Testis (tissue), 5 donors: ENCODE results near the gene OR1A2.

GRCh38 chr17:2709020-2709757 is 2.4 kb downstream of the CLUH start:
- PRO-cap, 3 experiments: peak in 2 of 3 experiments; most common plus-strand start chr17:2709306 (in 2); most common minus-strand start chr17:2709188 (in 1)
- RAMPAGE, long total RNA, 2 experiments: no peak in any of the 2 experiments
- RRBS: no CpG with 5 or more reads among the region's 16 CpGs

- PRO-cap, 3 experiments: no peak in any of the 3 experiments
- RAMPAGE, long total RNA, 2 experiments: no peak in any of the 2 experiments
- RRBS: no CpG with 5 or more reads among the region's 6 CpGs
These were observed 3.4 kb downstream of the RAP1GAP2 start for GRCh38 chr17:2799658-2800053.

GRCh38 chr17:2800233-2800834 is 4.1 kb downstream of the RAP1GAP2 start:
- PRO-cap, 3 experiments: peak in 2 of 3 experiments; most common plus-strand start chr17:2800668 (in 2); most common minus-strand start chr17:2800485 (in 1)
- RAMPAGE, long total RNA, 2 experiments: no peak in any of the 2 experiments
- RRBS: 57% methylated on average over 6 of the region's 13 CpGs

- PRO-cap, 3 experiments: no peak in any of the 3 experiments
- RAMPAGE, long total RNA, 2 experiments: start-site peak on the plus strand in 2 of 2 experiments, at chr17:2853063-2853271 at its widest, 12 to 18 reads per replicate
- RRBS: 5% methylated on average over 22 of the region's 55 CpGs
These were observed 56.5 kb downstream of the RAP1GAP2 start for GRCh38 chr17:2852671-2853270.

GRCh38 chr17:2854327-2854743 is 58.1 kb downstream of the RAP1GAP2 start:
- PRO-cap, 3 experiments: no peak in any of the 3 experiments
- RAMPAGE, long total RNA, 2 experiments: no peak in any of the 2 experiments
- RRBS: 1% methylated on average over 6 of the region's 26 CpGs

DNA sequence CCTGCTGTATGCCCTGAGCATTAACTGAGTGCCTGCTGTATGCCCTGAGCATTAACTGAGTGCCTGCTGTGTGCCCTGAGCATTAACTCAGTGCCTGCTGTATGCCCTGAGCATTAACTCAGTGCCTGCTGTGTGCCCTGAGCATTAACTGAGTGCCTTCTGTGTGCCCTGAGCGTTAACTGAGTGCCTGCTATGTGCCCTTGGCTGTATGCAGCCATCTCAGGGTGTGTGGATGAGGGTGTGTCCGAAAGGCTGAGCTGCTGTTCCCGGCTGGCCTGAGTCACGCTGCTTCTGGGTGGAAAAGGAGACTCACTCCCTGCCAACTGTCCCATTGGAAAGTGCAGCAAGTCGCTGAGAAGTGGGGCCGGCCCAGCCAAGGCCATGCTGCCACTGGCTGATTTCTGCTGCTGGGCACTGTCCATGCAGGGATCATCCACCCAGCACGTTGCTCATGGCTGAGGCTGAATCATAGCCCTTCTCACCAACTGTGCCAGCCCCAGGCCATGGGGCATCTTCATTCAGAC is 113.8 kb downstream of the OR1D5 start:
- PRO-cap, 3 experiments: no peak in any of the 3 experiments
- RAMPAGE, long total RNA, 2 experiments: no peak in any of the 2 experiments
- RRBS: no CpG with 5 or more reads among the region's 7 CpGs

- PRO-cap, 3 experiments: peak in 2 of 3 experiments; most common plus-strand start chr17:2983022 (in 1); most common minus-strand start chr17:2982895 (in 1)
- RAMPAGE, long total RNA, 2 experiments: no peak in any of the 2 experiments
- RRBS: no CpG with 5 or more reads among the region's 18 CpGs
These were observed 80.6 kb downstream of the OR1D5 start for GRCh38 chr17:2982834-2983234.

DNA sequence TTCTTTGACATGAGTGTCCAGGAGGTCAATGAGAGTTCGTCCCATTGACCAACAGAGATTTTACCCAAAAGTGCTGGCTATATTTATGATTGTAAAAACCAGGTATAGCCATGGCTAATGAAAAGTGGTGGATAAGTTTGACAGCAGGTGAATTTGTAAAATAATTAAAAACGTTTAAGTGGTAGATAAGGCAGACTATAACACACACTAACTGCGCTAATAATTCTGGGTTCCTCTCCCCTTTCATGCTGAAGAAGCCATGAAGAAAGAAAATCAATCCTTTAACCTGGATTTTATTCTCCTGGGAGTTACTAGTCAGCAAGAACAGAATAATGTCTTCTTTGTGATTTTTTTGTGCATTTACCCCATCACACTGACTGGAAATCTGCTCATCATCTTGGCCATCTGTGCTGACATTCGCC is at the start of gene OR1A2:
TSS of gene OR1A2 (plus strand) at position 260 of the 422 bp plus-strand sequence.
- PRO-cap, 3 experiments: no peak in any of the 3 experiments
- RAMPAGE, long total RNA, 2 experiments: no peak in any of the 2 experiments
- RRBS: no CpG with 5 or more reads among the region's 4 CpGs

- PRO-cap, 3 experiments: peak in 2 of 3 experiments; most common plus-strand start chr17:3513069 (in 2); most common minus-strand start chr17:3512967 (in 1)
- RAMPAGE, long total RNA, 2 experiments: no peak in any of the 2 experiments
- RRBS: no CpG with 5 or more reads among the region's 16 CpGs
These were observed 37.1 kb downstream of the ASPA start for GRCh38 chr17:3512804-3513351.

- PRO-cap, 3 experiments: no peak in any of the 3 experiments
- RAMPAGE, long total RNA, 2 experiments: no peak in any of the 2 experiments
- RRBS: 84% methylated on average over 14 of the region's 42 CpGs
These were observed 10.8 kb upstream of the CAMKK1 start for GRCh38 chr17:3903280-3904446.

DNA sequence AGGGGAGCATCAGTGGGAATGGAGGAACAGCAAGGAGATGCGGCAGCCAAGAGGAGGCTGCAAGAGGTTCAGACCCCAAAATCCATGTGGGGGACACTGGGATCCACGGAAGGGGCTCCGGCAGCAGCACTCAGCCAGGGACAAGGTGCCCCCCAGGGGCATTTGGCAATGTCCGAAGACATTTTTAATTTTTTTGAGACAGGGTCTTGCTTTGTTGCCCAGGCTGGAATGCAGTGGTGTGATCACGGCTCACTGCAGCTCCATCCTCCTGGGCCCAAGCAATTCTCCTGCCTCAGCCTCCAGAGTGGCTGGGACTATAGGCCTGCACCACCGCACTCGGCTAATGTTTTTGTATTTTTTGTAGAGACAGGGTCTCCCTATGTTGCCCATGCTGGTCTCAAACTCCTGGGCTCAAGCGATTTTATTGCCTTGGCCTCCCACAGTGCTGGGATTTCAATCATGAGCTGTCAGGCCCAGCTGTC is 11.8 kb downstream of the ATP2A3 start:
- PRO-cap, 3 experiments: no peak in any of the 3 experiments
- RAMPAGE, long total RNA, 2 experiments: no peak in any of the 2 experiments
- RRBS: no CpG with 5 or more reads among the region's 8 CpGs

DNA sequence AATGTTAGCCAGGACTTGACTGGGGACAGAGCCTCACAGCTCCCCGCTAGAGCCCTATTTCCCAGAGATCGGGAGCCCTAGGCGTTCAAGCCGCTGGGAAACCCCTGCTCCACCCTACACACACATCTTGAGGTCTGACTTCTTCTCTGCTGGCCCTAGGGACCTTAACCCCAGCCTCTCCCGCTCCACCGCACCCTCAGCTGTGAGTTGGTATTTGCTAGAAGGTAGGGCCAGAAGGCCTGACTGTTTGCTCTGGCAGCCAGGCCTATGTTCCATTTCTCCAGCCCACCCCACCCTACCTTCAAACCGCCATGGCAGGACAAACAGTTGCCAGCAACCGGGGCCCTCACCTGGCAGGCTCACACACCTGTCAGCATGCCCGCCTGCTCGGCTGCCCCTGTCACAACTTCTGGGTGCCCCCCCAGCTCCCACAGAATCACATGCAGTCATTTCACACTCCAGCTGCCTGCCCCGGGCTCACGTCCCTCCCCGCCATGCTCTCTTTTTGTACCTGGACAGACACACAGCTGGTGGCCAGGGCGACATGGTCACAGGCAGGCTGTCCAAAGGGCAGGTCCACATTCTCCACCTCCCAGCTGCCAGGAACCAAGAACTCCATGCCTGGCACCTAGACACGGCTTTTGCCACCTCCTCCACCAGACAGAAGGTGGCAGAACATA is 2.5 kb upstream of the ATP2A3 start:
- PRO-cap, 3 experiments: no peak in any of the 3 experiments
- RAMPAGE, long total RNA, 2 experiments: no peak in any of the 2 experiments
- RRBS: no CpG with 5 or more reads among the region's 15 CpGs

GRCh38 chr17:4006397-4007141 is 42.3 kb upstream of the ATP2A3 start:
- PRO-cap, 3 experiments: no peak in any of the 3 experiments
- RAMPAGE, long total RNA, 2 experiments: no peak in any of the 2 experiments
- RRBS: no CpG with 5 or more reads among the region's 13 CpGs

DNA sequence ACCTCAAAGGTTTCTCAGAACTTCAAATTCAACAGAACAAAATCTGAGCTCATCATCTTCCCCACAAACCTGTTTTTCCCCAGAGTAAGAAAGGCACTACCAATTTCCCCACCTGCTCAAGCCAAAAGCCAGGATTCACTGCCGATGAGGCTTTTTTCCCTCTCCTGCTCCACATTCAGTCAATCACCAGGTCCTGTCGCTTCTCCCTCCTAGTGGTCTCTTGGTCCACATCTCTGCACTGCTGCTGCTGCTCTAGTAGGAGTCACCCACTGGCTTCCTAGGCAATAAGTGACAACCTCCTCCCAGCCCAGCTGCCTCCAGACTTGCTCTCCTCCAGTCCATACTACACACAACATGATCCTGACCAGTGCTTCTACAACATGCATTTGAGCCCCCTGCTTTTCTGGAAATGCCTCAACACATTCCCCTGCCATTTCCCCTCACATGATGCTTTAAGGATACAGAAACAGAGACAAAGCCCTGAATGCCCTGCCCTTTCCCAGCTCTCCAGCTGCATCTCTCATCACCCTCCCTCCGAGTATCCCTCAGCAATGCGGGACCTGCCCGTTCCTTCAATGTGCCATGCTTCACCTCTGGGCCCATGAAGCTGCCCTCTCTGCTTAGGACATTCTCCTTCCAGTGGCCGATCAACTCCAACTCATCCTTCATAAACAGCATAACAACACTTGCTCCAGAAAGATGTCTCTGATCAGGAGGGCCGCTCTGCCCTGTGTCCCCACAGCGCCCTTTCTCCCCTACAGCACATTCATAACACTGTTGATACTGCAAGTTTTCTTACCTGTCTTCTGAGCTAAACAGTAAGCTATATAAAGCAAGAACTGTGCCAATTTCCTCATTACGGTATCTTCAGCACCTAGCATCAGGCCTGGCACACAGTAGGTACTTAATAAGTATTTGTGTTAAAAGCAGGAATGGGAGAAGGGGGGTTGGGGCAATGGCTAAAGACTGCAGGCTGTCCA is 48.0 kb downstream of the ZZEF1 start:
- PRO-cap, 3 experiments: no peak in any of the 3 experiments
- RAMPAGE, long total RNA, 2 experiments: no peak in any of the 2 experiments
- RRBS: no CpG with 5 or more reads among the region's 9 CpGs

GRCh38 chr17:4215271-4215695 is 48.5 kb downstream of the ANKFY1 start:
- PRO-cap, 3 experiments: no peak in any of the 3 experiments
- RAMPAGE, long total RNA, 2 experiments: no peak in any of the 2 experiments
- RRBS: no CpG with 5 or more reads among the region's 10 CpGs

- PRO-cap, 3 experiments: no peak in any of the 3 experiments
- RAMPAGE, long total RNA, 2 experiments: no peak in any of the 2 experiments
- RRBS: no CpG with 5 or more reads among the region's 7 CpGs
These were observed 6.3 kb downstream of the ANKFY1 start for GRCh38 chr17:4257285-4258021.

DNA sequence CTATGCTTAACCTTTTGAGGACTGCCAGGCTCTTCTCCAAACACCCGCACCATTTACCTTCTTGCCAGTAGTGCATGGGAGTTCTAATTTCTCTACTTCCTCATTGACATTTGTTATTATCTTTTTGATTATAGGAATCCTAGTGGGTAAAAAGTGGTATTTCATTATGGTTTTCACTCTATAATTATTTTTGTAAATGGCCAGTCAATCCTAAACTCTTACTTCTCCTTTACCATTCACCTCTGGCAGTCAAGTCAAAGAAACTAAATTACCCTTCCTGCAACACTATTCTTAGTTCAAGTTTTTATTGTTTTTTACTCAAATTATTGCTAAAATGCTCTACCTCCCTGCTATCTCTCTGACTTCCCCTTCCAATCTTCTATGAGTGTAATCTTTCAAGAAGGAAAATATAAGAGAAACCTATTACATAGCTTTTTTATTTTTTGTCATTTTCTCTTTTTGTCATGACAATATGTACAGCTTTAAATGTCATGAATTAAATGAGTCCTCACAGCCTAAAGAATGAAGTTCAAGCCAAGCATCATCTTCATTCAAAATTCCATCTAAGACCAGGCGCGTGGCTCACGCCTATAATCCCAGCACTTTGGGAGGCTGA is 29.9 kb upstream of the ANKFY1 start:
- PRO-cap, 3 experiments: no peak in any of the 3 experiments
- RAMPAGE, long total RNA, 2 experiments: no peak in any of the 2 experiments
- RRBS: no CpG with 5 or more reads among the region's 4 CpGs

- PRO-cap, 3 experiments: no peak in any of the 3 experiments
- RAMPAGE, long total RNA, 2 experiments: no peak in any of the 2 experiments
- RRBS: no CpG with 5 or more reads among the region's 9 CpGs
These were observed 37.3 kb upstream of the ANKFY1 start for GRCh38 chr17:4300835-4301693.

DNA sequence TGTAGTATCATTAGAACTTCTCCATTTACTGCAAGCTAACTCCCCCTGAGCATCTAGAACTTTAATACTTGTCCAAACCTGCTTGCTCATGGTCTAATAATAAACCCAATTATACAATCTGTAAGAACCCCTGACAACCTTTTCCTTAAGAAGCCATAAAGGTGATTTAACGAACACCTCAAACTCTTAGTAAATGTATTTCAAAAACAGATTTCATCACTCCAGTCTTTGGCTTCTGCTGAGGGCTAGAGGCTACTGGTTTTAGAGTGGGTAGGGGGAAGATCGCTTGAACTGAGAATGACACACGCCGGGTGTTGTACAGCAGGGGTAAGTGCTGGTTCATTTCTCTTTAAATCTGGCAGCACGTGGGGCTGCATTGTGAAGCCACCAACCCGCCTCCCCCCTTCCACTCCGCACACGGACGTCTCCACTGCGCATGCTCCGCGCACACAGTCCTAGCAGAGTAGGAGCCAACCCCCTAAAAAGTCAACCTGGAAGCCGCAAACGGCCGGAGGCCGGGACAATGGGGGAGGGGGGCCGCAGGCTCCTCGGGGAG is 1.5 kb downstream of the UBE2G1 start:
- PRO-cap, 3 experiments: peak in 3 of 3 experiments; most common plus-strand start position 481 of the sequence (in 3); most common minus-strand start position 299 of the sequence (in 1)
- RAMPAGE, long total RNA, 2 experiments: no peak in any of the 2 experiments
- RRBS: 3% methylated on average over 3 of the region's 18 CpGs

DNA sequence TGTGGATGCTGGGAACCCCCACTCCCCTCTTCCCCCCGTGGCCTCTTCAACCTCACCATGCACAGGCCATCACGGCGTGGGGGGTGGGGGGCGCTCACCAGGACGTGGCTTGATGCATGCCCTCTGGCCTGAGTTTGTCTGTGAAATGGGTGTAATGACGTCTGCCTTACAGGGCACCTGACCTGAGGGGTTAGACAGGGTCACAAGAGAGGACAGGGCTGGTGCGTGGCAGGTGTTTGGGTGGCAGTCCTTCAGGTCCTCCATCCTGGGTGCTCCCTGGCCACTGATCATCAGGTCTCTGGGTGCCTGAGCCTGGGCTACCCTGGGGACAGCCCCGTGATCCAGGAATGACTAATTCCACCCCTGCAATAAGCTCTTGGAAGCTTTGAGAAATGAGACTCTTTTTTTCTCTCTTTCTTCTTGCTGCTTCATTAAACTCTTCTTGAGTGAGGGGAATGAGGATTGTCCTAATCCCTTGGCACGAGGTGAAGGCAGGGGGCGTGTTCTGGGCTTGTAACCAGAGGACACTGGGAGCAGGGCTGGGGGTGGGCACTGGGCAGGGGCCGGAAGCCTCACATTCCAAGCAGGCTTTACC is 21.5 kb upstream of the SPNS2 start:
- PRO-cap, 3 experiments: no peak in any of the 3 experiments
- RAMPAGE, long total RNA, 2 experiments: no peak in any of the 2 experiments
- RRBS: no CpG with 5 or more reads among the region's 11 CpGs